Measurements from ENCODE around the genes IL1A and IL36A.

DNA sequence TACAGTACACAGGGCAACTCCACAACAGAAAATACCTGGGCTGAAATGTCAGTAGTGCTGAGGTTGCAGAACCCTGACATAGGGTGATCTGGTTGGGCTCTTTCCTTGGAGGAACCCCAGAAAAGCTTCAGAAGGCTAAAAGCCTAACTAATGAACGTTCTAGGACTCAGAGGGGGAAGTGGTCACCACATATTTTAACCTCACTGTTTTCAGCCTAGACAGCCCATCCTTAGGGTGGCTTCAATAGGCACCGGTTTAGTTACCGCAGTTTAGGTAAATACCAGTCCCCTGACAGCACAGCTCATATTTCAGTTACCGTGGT is 20.8 kb downstream of the SLC20A1 start:
- PRO-cap, result no peak
- RAMPAGE, long total RNA, 3 experiments, result no peak in any of the 3 experiments

GRCh38 chr2:112784163-112784739 is at the start of gene IL1A:
Gene IL1A, minus strand, starts transcription at chr2:112784493.
- PRO-cap, result no peak
- RAMPAGE, long total RNA, 3 experiments, result no peak in any of the 3 experiments

DNA sequence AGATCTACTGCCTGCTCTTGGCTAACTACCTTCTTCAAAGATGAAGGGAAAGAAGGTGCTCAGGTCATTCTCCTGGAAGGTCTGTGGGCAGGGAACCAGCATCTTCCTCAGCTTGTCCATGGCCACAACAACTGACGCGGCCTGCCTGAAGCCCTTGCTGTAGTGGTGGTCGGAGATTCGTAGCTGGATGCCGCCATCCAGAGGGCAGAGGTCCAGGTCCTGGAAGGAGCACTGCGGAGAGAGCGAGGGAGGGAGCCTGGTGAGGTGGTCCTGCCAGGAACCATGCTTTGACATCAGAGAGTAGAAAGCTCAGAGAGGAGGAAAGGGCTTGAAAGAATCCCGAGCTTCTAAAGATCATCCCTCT is 3.3 kb downstream of the IL1B start:
- PRO-cap, result no peak
- RAMPAGE, long total RNA, 3 experiments, result no peak in any of the 3 experiments

DNA sequence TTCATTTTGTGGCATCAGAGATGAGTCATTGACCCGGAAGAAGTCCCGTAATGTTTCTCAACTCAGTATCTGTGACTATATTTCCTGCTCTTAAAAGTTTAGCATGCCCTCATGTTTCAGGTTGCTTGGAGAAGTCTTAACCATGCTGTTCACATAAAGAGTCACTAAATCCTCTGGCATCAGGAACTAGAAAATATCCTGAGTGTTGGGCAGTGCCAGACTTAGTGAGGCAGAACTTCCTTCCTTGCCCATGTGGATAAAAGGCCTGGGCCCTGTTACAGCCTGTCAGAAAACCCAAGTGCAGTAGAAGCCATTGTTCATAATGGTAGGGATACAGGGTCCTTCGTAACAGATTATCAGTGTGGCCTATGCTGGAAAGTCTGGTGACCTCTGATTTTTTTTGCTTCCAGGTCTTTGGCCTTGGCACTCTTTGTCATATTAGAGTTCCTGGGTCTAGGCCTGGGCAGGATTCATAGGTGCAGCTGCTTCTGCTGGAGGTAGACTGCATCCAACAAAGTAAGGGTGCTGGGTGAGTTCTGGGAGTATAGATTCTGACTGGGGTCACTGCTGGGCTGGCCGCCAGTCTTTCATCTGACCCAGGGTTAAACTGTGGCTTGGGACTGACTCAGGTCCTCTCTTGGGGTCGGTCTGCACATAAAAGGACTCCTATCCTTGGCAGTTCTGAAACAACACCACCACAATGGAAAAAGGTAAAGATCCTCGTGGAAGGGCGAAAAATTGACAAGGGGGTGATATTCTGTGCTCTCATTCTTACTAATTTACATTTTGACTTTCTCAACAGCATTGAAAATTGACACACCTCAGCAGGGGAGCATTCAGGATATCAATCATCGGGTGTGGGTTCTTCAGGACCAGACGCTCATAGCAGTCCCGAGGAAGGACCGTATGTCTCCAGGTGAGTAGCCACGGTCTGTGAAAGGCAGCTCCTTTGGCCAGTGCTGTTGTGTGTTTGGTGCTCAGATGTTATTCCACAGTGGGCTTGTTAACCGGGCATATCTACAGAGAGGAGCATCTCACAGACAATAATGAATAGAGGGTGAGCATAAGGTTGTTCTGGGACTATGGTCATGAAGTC is at the start of gene IL36A:
TSS of gene IL36A (plus strand) at position 288 of the 1,096 bp plus-strand sequence.
- PRO-cap, result no peak
- RAMPAGE, long total RNA, 3 experiments, result no peak in any of the 3 experiments

DNA sequence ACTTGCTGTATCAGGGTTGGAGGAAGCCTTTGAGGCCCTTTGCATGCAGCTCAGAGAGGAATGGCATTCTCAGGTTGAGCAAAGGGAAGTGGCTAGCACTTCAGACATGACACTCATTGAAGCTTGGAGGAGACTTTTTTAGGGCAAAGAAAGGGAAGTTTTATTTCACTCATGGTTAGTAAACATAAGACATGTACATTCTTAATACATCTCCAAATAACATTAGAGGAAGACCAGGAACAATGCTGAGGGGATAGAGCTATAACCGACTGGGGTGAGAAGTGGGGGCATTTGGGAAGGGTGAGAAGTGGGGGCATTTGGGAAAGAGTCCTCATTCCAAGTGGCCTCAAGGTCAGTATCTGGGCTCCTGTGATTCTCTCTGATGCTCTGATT is 22.3 kb downstream of the IL1F10 start:
- PRO-cap, result no peak
- RAMPAGE, long total RNA, 3 experiments, result no peak in any of the 3 experiments

GRCh38 chr2:113128239-113129113 is 1.1 kb downstream of the IL1RN start:
- PRO-cap, result no peak
- RAMPAGE, long total RNA, 3 experiments, result no peak in any of the 3 experiments

DNA sequence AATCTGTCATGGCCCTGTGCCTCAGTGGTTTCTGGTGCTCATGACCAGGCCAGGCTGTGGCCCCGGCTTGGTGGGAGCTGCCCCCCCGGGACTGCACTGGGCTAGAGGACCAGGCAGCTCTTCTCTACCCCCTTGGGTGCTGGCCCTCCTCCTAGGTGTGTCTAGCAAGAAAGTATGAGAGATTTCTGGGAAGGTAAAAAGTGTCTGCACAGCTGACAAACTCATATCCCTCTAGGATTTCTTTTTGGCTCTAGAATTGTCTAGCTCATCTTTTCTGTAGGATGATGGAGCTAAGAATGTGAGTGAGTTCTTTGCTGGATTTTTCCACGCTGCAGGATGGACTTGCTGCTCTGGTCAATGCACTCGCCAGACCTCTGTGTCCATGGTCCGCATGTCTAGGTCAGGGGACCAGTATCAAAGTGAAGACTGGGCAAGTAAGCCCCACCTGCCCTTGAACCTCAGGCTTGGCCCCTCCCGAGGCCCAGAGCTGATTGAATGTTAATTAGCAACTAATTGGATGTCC is 15.8 kb upstream of the PSD4 start:
- PRO-cap, result no peak
- RAMPAGE, long total RNA, 3 experiments, result no peak in any of the 3 experiments

GRCh38 chr2:113167006-113167926 is 6.5 kb upstream of the PSD4 start:
- PRO-cap, result no peak
- RAMPAGE, long total RNA, 3 experiments, result no peak in any of the 3 experiments

DNA sequence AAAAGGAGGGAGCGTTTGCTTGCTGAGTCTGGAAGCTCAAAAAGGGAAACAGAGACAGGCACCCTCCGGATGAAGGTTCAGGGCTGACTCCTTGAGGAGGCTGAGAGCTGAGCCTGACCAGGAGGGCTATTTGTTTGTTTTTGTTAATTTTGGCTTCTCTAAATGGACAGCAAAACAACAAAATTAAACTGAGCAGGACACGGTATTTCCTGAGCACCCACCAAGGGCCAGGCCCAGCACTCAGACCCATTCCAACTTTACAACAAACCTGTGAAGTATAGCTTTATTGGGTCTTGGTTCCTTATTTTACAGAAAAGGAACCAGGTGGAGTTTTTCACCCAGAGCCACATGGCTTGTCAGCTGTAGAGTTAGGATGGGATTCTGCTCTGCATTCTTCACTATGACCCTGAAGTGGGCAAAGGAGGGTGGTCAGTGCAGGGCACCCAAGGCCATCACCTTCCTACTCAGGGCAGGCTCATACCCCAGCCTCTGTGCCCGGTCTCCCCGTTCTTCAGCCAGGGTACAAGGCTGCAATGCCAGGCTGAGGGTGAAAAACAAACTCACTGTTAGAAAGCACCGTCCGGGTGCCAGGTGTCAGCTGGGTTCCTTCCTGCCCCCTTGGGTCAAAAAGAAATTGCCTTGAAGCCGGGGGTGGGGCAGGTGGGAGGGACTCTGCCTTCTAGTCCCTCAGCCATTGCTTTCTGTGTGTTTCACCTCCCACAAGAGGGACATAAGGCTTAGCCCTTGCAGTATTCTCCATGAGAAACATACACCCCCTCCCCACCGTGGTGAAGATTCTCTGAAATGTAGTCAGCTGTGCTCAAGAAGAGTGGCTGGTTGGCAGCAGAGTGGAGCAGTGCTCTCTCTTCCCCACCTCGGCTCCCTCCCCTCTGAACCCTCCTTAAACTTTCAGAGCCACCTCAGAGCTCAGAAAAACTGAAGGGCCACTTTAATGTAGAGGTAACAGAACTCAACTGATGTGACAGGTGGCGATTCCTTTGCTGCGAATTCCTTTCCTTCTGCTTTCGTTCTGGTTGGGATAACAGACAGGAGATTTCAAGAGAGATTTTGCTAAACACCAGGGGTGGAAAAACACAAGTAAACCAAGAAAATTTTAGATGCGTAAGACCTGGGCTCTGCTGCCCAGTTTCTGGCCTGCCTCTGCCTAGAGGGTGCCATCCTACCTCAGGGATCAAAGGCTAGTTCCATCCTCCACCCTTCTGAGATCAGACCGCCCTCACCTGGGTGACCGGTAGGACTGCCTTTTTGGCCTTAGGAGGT is 2.3 kb downstream of the PSD4 start:
- PRO-cap, result no peak
- RAMPAGE, long total RNA, 3 experiments, result no peak in any of the 3 experiments

DNA sequence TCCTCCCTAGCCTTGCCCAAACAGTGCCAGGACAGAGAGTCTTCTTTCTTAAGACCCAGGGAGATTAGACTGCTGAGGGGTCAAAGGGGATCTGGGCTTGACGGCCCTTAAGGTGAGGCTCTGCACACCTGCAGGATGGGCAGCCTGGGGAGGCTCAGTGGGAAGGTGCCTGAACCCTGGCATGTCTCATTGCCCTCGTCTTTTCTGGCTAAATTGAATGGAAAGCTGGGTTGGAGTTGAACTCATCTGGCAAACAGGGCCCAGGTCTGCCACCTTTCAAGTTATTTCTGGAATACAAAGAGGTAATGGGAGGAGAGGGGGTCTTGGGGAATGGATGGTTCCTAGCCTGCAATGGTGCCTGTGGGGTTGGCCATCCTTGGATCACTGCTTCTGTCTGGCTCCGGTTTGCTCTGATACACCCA is 45.2 kb downstream of the PSD4 start:
- PRO-cap, result no peak
- RAMPAGE, long total RNA, 3 experiments, result no peak in any of the 3 experiments

GRCh38 chr2:113239895-113240782 is 38.6 kb downstream of the PAX8 start:
- PRO-cap, result no peak
- RAMPAGE, long total RNA, 3 experiments, result no peak in any of the 3 experiments

DNA sequence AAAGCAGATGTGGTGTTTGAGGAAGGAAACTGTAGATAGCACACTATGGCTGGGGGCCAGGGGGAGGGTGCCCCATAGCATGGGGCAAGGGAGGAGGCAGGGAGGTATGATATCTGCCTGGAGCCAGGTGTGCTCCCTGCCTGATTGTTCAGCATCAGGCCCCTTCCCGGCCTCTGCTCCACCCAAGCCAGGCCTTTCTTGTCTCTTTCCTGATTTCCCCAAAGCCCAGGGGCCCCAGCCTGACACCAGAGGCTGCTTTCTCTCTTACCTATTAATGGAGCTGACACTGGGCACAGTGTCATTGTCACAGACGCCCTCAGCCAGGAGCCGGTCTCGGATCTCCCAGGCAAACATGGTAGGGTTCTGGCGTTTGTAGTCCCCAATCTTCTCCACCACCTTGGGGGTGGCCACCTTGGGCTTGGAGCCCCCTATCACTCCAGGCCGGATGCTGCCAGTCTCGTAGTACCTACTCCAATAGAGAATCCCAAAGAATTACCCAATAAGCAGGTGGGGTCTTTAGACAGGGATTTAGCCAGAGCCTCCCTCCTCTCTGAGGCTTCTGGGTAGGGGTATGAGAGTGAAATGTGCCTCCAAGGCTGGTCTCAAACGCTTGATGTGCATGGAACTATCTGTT is 34.4 kb downstream of the PAX8 start:
- PRO-cap, result no peak
- RAMPAGE, long total RNA, 3 experiments, result no peak in any of the 3 experiments

- PRO-cap, result no peak
- RAMPAGE, long total RNA, 3 experiments, result no peak in any of the 3 experiments
Measured at GRCh38 chr2:113342718-113343137, 64.0 kb upstream of the PAX8 start.

DNA sequence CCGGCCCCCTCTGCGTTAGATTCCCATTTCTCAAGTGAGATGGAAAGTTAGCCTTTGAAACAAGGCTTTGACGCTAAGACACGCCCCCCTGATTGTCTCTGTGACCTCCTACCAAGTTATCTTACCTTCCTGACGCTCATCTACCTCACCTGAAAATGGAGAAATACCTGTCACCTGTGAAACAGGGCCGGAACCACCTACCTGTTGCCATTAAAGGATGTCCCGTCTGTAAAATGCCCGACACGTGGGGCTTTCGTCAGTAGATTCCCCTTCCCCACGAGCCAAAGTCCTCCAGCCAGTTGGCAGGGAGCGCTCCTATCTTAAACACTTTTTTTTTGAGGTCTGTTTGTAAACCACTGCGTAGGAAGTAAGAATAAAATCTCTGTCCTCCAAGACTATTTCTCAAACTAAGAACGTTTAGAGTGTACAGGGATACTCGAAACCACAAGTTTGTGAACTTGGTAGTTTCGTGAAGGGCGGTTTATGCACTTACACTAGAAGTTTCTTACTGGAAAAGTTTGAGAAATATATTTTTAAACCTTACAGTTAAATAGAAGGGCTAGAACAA is 797 bp downstream of the ZNG1B start:
- PRO-cap, result no peak
- RAMPAGE, long total RNA, 3 experiments, result no peak in any of the 3 experiments

- PRO-cap, result no peak
- RAMPAGE, long total RNA, 3 experiments, result no peak in any of the 3 experiments
Measured at GRCh38 chr2:113502941-113503287, 4.4 kb downstream of the FOXD4L1 start.

DNA sequence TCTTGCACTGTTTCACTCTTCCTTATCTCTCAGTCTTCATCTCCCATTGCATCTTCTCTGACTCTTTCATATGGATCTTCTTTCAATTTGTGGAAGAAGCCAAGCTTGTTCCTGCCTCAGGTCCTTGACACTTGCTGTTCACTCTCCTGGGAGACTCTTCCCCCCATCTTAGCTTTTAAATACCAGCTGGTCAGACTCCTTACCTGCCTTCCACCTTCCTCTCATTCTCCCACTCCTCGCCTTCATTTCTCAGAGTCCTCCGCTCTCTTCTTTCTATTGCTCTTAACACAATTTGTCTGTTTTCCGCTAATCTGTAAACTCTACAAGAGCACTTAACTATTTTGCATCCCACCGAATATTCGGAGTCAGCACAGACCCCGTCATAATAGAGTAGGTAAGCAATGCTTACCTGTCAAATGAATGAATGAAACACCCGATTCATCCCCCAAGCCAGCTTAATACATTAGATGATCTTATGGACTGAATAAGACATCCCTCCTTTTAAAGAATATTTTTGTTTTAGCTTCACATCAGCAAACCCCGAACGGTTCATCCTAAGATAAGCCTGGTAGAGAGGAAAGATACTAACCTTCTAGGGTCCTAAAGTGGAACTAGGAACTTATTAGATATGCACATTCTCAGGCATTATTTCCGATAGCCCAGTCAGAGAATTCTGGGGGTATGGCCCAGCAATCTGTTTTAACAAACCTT is 1.4 kb upstream of the ACTR3 start:
- PRO-cap, result no peak
- RAMPAGE, long total RNA, 3 experiments, result no peak in any of the 3 experiments

DNA sequence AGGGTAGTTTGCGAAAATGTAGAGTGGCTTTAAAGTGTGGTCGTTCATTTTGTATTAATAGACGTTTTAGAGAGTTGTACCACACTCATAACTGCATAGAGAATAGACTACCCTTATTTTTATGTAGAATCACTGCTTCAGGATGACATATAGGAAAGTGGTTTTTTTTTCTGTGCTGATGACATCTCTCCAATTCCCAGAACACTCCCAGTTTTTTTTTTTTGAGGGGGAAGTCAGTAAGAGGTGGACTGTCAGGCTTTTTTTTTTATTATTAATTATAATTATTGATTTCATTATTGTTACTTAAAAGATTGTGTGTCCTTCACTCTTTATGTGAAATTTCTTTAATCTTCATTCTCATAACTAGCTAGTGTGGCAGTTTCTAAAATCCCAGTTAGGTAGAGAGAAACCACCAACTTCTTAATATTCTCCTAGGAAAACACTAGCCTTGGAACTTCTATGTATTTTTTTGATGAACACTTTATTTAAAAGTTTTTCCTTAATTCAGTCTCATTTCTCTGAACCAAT is 1.5 kb downstream of the ACTR3 start:
- PRO-cap, result no peak
- RAMPAGE, long total RNA, 3 experiments, result no peak in any of the 3 experiments

DNA sequence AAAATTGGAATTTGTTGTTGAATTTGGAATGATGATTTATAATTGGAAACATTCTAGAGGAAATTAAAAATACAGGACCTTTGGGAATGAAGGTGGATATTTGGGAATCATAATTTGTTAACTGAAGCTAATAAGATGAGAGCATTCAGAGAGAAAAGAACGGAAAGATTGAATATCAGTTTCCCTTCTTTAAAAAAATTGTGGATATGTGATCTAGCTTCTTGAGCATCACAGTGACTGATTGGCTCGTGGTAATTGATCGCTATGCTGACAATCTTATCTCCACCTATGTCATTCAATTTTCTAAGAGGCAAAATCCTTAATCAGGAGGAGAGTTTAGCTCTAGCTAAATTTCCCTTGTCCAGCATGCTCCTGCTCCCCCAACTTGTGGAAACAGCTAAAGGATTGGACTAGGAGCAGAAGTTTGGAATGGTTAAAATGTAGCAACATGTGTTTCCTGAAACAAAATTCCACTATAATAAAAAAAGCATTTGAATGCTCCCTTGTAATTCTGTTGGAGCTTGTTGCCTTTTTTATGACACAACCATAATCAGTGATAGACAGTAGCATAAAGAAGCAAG is 6.7 kb downstream of the ACTR3 start:
- PRO-cap, result no peak
- RAMPAGE, long total RNA, 3 experiments, result no peak in any of the 3 experiments

GRCh38 chr2:115726019-115726331 is 1283.5 kb downstream of the DPP10 start:
- PRO-cap, result no peak
- RAMPAGE, long total RNA, 3 experiments, result no peak in any of the 3 experiments

GRCh38 chr2:117012272-117012562 is 802.3 kb upstream of the DDX18 start:
- PRO-cap, result no peak
- RAMPAGE, long total RNA, 3 experiments, result no peak in any of the 3 experiments

Measured in gastrocnemius medialis (tissue), 3 donors.